ENCODE measurements around the genes MNDA, PYDC5, PIGM and IGSF8.

DNA sequence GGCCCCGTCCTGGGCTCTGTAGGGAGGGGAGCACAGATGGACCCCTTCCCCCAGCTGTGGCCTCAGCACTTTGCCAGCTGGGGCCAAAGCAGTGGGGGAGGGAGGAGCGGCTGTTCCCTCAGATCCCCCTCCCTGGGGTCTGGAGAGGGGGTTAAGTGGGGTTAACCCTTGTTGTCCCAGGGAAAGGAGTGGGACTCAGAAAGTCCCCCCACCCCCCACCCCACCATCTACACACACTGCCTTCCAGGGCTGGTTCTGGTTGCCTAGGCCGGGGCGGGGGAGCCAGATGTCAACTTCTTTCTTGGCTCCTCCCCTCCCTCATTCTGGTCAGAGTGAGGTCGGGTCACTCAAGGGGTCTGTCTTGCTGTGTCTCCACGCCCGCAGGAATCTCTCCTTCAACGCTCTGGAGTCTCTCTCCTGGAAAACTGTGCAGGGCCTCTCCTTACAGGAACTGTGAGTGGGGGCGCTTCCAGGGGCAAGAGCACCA is 5.9 kb downstream of the NTRK1 start:
- RRBS = no CpG with 5 or more reads among the region's 9 CpGs

DNA sequence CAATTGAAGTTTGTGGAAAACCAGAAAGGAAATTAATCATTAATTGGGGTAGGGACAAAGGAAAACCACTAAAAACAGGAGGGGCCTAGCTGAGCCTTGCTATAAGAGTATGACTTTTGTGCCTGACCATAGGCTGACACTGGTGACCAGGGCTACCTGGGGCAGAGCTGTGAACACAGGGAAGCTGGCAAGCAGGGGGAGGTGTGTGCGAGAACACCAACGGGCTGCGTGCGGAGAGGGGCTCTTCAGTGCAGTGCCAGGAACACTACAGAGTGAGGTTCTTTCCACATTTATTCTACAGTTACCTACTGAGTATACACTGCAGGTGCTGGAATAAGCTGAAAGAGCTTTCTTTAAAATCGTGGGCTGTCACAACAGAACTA is 102.6 kb upstream of the ETV3 start:
- RRBS = no CpG with 5 or more reads among the region's 5 CpGs

DNA sequence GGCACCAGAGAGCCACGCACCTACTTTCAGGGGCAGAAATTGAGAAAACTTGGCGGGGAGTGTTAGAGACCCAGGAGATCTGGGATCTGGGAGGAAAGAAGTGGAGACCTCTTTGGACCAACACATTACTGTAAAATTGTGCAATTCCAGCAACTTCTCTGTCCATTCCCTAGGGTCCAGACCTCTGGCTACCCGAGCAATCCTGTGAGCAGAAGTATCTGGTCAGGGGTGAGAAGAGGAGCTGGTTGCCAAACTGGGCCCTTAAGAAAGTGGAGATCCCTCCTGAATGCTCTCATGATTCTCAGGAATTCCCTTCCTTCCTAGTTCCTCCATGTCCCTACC is 1.3 kb upstream of the KIRREL1 start:
- RRBS = no CpG with 5 or more reads among the region's 3 CpGs

GRCh38 chr1:158123945-158124690 is 4.0 kb downstream of the SMIM42 start:
- RRBS = no CpG with 5 or more reads among the region's 3 CpGs

DNA sequence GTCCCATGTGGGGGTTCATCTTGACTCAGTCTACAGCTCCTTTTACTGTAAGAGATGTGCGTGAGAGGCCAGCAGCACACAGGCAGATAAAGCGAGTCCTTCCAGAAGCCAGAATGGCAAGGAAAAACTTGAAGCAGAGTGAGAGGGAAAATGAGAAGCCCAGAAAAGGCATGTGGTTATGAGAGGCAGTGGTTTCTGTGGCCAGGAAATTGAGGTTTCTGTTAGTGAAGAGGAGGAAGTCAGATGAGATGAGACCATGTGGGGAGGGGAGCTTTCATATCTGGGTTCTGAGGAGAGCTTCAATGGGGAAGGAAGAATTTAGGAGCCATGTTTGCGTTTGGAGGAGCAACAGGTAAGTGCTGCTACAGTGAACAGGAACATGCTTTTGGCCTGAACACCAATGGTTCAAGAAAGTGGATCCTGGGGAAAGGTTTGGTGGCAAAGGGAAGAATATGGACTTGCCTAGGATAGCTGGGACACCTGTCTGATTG is 6.1 kb upstream of the CD1A start:
- RRBS = no CpG with 5 or more reads among the region's 3 CpGs

DNA sequence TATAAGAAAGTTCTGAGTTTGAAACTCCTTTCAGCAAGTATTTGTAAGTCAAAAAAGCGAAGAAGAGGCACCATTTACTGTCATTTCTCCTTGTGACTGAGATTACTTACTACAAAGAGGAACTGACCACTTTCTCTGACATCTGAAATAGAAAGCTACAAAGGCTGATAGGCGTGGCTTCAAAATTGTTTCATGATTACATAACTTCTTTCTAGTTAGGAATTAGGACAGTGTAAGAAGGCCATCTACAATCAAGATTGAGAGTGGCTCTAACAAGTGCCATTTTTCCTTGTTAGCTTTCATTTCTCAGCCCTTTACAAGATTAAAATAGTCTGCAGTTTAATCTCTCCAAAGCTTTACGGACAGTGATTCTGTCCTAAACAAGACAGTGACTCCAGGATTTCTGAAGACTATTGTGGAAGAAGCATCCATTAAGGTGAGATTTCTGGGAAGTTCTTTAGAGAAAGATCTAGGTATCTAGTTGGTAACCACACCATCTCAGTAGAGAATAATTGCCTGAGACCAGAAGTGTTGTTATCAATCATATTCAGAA is at the start of gene MNDA:
Gene MNDA, plus strand, starts transcription at position 230 of the 553 bp plus-strand sequence.
- RRBS = no CpG with 5 or more reads among the region's 3 CpGs

- RRBS = no CpG with 5 or more reads among the region's 2 CpGs
These were observed at the start of gene PYDC5 for GRCh38 chr1:159002452-159003000. Gene PYDC5, minus strand, starts transcription at chr1:159002751.

DNA sequence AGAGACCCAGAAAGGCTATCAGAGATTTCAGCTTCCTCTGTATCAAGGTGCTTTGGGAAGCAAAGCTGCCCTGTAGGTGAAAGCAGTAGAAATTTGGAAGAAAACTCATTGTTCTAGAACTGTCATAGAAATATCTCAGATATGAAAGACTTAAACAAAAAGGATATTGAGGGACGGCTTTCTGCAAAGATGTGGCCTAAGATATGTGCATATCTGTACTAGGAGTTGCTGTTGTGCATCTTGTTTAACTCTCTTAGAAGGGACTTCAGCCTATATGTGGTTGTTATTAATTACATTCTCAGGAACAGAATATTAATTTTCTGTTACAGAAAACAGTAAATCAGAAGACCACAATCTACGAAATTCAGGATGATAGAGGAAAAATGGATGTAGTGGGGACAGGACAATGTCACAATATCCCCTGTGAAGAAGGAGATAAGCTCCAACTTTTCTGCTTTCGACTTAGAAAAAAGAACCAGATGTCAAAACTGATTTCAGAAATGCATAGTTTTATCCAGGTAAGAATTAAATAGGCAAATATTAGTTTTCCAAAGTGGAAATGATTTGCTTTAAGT is 10.4 kb downstream of the IFI16 start:
- RRBS = no CpG with 5 or more reads among the region's 3 CpGs

DNA sequence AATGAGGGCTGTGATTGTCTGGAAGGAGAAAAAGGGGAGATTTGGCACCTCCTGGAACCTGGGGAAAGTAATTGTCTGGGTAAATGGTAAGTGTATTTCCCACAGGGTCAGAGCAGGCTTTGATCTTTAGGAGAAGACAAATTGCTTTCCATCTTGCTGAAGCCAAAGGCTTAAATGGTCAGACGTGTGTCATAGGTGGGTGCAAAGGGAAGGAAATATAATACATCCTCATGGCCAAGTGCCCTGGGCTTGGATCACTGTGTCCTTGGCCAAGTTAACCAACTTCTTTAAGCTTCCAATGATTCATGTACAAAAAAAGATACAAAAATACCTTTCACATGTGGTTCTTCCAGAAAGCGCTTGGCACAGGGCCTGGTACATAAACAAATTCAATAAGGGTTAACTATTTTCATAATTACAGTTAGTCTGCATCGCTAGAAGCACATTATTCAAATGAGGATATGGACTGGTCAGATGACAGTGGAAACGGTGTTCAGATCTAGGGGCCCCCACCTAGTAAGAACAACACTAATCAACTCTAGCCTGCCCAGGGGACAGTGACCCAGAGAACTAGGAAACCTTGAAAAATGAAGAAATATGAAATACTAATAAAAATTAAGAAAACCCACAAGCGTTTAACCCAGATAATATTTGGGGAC is 1.2 kb upstream of the DUSP23 start:
- RRBS = no CpG with 5 or more reads among the region's 5 CpGs

GRCh38 chr1:159829206-159829508 is 2.5 kb downstream of the SLAMF8 start:
- RRBS = no CpG with 5 or more reads among the region's 5 CpGs

DNA sequence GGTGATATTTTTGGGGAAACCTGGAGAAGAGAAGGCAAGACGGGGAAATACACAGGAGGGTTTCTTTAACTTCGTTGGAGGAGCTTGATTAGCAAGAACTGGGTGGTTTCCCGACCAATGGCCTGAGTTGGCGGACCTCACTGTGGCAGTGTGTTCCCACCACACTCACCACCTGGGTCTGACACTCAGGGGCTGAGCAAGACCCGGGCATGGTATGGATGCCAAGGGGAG is 3.7 kb downstream of the TAGLN2 start:
- RRBS = no CpG with 5 or more reads among the region's 5 CpGs

GRCh38 chr1:159929194-159930136 is 4.2 kb upstream of the TAGLN2 start:
- RRBS = 54% methylated on average over 7 of the region's 50 CpGs

GRCh38 chr1:159961675-159962200 is 7.7 kb upstream of the SLAMF9 start:
- RRBS = no CpG with 5 or more reads among the region's 16 CpGs

DNA sequence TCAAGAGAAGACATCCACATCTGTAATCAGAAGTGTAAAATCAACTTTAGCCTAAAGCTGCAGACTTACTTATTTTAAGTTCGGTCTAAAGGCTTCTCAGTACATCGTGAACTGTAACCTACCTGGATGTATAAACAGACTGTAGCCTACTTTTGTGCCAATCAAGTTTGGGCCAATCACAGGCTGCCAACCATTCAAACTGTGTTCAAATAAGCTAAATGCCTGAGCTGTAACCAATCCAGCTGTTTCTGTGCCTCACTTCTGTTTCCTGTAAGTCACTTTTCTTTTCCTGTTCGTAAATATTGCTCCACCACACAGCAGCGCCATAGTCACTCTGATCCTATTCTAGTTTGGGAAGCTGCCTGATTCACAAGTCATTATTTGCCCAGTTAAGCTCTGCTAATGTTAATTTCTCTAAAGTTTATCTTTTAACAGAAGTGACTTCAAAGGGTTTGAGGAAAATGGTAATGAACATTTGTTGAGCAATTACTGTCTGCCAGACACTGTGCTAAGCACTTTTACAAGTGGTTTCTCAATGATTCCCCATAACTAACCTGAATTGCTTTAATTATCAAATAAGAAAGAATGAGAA is 37.5 kb upstream of the SLAMF9 start:
- RRBS = no CpG with 5 or more reads among the region's 4 CpGs

DNA sequence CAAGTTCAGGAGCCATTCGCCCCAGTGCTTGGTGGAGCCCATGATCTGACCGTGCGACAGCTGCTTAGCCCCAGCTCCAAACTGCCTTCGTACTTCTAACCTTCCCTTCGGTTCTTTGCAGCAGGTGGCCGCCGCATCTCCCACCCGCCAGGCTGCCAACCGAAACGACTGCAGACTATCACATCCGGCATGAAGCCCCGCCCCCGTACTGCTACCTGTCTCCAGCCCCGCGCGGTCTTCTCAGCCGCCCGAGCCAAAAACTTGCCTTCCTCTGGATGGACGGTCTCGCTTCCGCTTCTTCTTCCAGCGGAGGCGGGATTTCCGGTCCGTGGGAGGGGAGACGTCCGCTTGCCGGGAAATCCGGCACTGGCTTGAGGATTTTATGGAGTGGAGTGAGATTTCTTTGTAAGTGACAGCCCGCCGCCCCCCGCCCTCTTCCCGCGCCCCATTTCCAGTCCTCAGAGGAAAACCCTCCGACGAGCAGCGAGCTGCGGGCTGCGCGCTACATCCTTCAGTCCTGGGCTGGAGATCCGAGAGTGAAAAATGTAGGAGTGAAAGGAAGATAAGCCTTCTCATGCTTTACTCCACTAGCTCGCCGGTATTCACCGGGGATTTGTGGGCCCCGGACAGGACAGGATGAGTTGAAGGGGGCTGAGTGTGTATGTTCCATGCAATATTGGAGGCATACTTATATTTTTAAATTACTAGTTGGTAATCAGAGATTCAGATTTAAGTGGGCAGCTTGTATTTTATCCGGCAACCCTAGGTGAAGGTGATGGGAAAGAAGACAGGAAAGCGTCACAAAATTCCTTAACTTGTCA is at the start of gene PIGM:
Gene PIGM, minus strand, starts transcription at position 293 of the 821 bp plus-strand sequence.
- RRBS = 0% methylated on average over 1 of the region's 47 CpGs

DNA sequence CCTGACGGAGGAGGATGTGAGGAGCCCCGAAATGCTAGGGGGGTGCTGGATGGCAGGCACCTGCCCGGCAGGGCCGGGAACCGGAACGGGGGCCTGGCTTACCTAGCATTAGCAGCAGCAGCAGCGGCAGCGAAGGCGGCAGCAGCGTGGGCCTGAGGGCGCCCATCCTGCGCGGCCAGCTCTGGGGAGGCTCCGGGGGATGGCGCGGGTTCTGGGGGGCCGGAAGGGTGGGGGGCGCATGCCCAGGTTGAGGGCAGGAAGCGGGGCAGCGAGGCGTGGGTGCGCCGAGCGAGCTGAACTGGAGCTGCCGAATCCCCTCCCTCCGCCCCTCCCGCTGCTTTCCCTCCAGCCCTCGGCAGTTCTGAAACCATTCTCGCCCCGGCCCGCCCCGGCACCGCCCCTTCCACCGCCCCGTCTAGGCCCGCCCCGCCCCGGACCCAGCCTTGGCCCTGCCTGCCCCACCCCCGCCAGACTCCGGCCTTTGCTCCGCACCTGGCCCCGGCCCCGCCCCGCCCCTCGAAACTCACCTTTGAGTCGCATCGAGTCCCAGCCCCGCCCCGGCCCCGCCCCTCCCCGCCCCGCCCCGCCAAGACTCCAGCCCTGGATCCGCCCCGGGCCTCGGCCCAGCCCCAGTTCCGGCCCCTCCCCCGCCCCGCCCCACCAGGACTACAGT is at the start of gene IGSF8:
Gene IGSF8, minus strand, starts transcription at position 313 of the 673 bp plus-strand sequence.
- RRBS = 6% methylated on average over 30 of the region's 59 CpGs

- RRBS = no CpG with 5 or more reads among the region's 8 CpGs
These were observed 9.1 kb downstream of the ATP1A2 start for GRCh38 chr1:160124527-160125259.

DNA sequence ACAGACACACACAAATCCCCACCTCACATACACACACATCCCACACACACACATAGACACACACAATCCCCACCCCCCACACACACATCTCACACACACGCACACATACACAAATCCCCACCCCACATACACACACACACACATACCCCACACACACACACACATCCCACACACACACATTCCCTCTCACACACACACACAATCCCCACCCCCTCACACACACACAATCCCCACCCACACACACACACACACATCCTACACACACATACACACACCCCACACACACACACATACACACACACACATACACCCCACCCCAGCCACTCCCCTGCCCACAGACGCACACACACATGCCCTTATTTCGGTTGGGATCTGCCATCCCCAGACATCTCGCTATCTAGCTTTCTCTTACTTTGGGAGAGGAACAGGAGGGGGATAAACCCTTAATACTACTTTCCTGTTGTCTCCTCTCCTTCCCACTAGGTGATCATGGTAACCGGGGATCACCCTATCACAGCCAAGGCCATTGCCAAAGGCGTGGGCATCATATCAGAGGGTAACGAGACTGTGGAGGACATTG is 17.3 kb upstream of the ATP1A4 start:
- RRBS = 89% methylated on average over 1 of the region's 7 CpGs

DNA sequence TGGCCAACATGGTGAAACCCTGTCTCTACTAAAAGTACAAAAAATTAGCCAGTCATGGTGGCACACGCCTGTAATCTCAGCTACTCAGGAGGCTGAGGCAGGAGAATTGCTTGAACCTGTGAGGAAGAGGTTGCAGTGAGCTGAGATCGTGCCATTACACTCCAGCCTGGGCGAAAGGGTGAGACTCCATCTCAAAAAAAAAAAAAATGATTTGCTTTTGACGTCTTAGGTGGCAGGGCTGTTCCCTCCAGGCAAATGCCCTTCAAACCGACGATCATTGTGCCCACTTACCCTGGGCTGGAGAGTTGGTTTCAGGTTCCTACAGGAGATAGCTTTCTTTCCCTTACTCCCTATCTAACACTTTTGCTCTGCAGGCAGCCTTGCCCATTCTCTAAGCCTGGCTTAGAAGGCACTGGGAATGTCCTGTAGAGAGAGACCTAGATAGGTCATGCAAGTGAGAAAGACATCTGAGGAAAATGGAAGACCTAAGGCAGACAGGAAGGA is 8.7 kb upstream of the ATP1A4 start:
- RRBS = no CpG with 5 or more reads among the region's 6 CpGs